PC-3 (cell line): ENCODE measurements around a stretch of chr2.

DNA sequence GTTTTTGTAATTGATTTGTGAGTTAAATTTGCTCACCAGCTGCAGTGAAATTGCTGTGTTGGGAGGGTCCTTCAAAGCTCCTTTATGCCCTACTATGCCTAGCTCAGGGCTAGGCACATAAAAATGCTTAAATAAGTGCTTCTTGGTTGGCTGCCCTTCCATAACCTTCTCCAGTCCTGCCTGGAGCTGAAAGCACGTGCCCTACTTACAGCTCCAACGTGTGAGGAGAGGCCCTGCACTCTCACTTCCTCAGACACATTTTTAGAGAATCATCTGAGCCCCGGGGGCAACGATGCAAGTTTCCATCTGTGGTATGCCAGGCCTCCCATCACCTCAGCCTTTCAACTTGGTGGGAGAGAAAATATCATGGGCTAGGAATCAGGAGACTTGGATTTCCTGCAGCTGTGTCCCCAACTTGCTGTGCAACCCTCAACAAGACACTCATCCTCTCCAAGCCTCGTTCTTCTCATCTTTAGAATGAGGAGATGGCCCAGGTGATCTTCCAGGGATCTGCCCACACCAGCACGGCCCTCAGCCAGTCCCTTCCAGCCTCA is 202.6 kb downstream of the BCL11A start:
- RAMPAGE, long total RNA: no peak

GRCh38 chr2:60479384-60479986 is 74.0 kb downstream of the BCL11A start:
- RAMPAGE, long total RNA: no peak

DNA sequence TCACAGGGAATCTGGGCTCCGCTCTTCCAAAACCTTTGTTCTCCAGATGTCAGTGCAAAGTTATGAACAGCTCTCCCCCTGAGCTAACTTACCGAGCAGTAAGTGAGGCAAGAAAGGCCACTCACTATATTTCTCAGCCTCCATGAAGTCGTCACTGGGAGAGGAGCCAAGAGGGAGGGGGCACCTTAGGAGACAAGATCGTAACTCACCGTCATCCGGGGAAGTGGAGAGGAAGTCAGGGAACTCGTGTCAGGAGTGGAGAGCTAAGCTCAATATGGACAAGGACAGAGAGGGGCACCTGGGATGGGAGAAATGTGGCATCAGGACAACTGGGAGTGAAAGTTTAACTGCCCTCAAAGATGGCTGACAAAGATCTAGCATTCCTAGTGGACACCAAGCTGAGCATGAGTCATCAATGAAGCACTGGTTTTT is 37.1 kb downstream of the BCL11A start:
- RAMPAGE, long total RNA: no peak

DNA sequence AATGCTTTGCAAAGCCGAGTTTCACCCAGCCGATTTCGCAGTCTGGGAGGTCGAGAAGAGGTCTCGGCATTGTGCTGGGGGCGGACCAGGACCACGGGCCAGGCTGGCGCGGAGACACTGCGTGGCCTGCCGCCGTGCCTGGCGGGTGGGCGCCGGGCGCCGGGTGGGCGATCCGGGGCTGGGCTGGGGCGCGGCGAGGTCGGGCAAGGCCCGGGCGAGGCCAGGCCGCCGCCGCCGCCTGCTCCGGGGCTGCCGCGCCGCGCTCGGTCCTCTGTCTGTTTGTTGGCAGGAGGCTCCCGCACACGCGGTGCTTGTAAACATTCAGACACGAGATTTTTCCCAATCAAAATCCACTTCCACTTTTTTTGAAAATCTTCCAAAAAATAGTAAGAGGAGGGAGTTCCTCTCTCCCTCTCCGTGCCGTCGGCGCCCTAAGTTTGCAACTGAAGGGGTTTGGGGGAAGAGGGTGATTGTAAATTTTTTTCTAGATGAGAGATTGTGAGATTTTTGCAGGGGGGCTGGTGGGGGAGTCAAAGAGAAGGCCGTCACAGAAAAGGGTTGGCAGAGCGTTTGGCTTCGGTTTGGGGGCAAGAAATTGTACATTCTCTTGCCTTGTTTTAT is 1.7 kb downstream of the BCL11A start:
- RAMPAGE, long total RNA: no peak

- RAMPAGE, long total RNA: no peak
These were observed 392 bp downstream of the BCL11A start for GRCh38 chr2:60553007-60553516.

DNA sequence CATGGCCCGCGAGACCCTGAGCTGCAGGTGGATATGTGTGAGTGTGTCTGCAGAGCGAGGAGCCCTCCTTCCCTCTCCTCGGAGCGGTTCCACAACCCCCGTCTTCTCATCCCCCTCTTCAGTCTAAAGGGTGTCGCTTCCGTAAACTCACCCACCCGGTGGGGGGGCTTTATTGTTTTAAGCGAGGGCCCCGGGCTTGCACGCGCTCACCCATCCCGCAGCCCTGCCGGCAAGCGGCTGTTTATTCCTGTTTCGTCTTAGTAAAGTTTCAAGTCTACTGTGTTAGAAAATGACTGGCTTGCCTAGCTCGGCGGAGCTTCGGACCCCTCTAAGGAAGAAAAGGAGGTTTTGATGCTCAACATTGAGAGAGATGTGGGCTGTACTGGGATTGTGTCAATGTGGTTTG is 2.0 kb upstream of the BCL11A start:
- RAMPAGE, long total RNA: no peak

GRCh38 chr2:60555815-60556201 is 2.4 kb upstream of the BCL11A start:
- RAMPAGE, long total RNA: no peak

DNA sequence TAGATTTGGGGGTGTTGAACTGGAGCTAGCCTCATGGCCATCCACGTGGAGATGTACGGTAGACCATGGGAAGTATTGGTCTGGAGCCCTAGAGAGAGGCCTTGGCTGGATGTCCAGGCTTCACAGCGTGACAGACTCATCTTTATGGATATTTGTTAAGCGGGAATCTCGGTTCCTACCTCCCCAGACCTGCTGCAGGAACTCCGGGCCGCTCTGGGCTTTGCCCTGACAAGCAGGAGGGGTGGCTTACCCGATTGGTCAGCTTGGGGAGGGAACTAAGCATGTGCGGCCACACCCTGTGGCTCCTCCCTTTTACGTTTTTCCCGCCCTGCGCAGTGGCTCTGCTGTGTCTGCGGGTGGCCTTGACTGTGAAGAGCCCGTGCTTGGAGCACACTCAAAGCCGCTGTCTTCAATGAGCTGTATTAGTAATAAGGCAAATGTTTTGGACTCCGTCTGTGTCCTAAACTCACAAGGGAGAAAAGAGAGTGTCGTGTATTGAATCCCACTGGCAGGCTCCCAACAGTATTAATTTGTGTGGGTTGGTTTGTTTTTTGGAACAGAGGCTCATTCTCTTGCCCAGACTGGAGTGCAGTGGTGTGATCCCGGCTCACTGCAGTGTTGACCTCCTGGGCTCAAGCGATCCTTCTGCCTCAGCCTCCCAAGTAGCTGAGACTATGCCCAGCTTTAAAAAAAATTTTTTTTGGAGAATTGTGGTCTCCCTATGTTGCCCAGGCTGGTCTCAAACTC is 52.4 kb downstream of the PAPOLG start:
- RAMPAGE, long total RNA: no peak

- RAMPAGE, long total RNA: no peak
These were observed 1.8 kb downstream of the REL start for GRCh38 chr2:60882756-60884043.

DNA sequence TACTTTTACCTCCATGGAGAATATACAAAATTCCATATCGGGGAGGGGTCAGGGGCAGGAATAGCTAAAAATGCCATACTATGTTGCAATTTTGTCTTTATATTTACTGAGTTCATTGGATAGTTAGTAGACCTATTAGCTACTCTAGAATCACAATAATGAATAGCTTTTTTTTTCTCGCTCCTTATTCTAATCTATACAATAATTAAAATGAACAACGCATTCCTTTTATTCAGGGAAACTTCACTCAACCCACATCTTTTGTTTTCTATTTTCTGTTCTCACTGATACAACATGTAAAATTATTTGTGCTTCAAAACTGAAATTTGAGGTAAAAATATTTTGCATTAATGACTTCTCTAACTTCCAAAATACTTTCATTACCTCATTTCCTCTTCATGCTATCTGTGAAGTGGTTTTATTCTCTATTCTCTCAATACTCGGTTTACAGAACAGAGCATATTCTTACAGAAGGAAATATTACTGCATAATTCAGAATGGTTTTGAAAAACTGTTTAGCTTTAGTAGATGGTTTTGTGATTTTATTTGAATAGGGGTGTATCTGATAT is 51.2 kb upstream of the PEX13 start:
- RAMPAGE, long total RNA: no peak

- RAMPAGE, long total RNA: no peak
These were observed 18.0 kb upstream of the PUS10 start for GRCh38 chr2:61036055-61036472.

DNA sequence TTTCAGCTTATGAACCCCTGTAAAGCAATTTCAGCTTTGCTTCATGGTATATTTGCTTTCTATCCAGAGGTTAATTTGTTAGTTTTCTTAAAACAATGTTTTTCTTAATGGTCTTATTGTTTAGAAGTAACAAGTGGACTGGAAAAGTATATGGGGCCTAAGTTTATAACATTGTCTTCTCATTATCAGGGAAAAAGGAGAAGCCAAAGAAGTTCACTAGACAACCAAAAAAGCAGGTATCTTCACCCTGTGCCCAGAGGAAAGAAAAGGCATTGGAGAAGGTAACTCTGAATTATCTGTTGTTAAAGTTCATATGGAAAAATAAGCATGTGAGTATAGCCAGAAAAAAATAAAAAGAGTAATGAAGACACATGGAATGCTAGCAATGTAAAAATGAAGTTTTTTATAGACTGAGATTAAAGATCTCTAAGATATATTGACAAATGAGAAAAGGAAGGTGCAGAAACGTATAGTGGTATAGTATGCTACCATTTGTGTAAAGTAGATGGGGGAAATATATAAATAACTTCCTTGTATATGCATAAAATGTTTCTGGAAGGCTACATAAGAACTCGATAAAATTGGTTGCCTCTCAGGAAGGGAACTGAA is 46.1 kb upstream of the C2orf74 start:
- RAMPAGE, long total RNA: no peak

- RAMPAGE, long total RNA: no peak
These were observed 15.0 kb downstream of the C2orf74 start for GRCh38 chr2:61176764-61177599.

DNA sequence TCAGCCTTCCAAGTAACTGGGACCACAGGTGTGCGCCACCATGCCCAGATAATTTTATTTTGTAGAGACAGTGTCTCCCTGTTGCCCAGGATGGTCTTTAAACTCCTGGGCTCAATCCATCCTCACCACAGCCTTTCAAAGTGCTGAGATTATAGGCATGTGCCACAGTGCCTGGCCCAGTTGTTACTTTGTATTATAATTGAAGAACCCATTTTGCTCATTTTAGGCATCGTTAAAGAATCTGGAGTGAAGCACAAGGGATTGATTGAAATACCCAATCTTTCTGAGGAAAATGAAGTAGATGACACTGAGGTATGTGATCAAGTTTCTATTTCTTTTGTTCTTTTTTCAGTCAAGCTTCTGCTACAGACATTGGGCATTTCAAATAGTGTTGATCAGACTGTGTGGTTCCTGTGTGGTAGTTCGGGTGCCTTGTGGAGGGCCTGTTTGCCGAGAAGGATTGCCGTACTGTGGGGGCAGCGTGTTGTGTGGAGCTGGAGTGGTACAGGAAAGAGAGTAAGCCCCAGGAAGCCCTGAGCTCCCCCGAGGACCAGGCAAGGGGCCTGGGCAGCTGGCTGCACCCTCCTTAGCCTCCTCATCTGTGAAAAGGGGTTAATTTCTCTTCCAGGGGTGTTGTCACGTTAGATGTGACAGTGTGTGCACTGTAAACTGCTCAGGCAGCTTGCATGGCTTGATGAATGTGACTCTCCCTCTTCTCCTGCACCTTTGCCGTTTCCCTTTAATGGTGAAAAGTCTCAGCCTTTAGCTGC is 19.3 kb downstream of the C2orf74 start:
- RAMPAGE, long total RNA: no peak

DNA sequence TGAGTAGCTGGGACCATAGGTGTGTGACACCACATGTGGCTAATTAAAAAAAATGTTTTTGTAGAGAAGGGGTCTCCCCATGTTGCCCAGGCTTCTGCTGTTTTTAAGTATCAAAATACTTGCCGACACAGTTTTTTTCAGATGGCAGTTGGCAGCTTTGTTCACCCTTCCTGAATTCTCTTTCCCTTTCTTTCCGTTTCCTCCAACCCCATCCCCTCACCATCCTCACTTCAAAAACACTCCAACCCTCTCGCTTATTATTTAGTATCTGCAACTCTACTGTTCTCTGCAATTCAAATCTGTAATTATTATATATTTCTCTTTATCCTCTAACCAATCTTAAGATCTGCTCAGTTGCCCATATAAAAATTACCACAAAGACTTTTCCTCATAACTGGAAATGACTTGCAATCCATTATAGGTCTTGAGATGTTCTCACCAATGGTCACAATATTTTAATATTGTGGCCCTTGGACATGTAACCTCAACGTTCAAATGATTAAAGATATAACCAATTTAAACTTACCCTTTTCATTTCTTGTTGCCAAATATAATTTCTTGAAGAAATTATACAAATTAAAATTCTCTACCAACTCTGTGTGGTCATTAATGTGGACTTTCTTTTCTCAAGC is 38.3 kb downstream of the C2orf74 start:
- RAMPAGE, long total RNA: no peak

DNA sequence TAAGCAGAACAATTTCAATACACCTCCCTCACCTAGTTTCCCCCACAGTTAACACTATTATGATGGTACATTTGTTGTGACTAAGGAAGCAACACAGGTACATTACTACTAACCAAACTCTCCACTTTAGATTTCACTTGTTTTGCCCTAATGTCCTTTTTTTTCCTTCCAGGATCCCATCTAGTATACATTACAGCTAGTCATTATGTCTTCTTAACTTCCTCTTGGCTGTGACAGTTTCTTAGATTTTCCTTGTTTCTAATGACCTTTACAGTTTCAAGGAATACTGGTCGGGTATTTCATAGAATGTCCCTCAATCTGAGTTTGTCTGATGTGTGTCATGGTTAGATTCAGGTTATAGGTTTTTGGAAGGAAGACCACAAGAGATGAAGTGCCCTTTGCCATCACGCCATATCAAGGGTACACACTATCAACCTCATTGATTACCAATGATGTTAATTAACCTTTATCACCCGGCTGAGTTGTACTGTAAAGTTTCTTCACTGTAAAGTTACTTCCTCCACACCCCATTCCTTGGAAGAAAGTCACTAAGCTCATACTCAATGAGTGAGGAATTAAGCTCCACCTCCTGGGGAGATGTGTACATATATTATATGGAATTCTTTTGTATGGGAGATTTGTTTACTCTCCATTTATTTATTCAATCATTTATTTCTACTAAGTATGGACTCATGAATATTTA is 56.6 kb downstream of the C2orf74 start:
- RAMPAGE, long total RNA: no peak

DNA sequence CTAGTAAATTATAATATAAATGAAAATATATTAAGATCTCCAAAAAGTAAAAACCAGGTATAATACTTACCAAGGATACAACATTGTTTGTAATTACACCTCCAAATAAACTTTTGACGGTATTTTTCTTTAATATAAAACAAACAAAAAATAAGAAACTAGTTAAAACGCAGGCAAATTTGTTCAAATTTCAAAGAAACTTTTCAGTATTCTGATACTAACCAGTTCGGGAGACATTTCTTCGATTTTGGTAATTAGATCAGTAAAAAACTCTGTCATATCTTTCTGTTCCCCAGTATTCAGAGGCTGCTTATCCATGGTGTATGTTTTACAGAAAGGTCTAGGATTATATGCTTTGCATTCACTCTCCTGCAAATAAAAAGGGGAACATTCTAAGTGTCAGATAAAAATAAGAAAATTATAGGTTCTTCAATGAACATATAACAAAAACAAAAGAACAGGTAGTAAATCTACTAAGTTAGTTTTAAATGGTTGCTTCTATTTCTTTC is 95.0 kb downstream of the C2orf74 start:
- RAMPAGE, long total RNA: no peak

DNA sequence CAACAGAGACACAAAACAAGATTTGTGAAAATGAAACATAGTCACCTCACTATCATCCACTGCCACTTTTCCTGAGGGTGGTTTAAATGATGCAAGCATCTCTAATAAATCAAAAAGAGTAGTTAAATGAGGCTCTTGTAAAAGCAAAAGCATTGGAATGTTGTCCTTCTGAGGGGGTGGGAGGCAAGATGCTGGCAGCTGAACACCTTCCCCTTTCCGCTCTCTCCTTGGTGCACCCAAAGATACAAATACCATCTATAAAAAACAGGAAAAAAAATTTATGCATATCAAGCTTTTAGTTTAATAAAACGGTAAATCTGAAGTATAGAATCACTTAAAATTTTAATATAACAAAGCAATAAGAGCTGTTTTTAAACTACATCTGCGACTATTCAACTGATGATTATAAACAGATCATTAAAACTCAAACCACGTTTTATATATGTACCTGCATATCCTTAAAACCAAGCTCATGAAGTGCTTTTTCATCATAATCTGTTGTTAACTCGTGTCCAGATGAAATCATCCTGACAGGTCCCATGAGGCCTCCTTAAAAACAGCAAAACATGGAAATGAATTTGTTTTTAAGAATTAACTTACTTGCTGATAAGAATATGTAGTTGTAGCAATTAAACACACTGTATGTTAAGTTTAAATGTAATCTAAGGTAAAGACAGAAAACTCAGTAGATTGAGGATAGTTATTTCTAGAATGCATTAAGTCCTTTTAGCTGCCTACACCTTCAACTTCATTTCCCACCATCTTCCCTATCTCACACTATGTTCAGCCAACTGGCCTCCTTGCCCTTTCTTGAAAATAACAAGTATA is 139.1 kb downstream of the C2orf74 start:
- RAMPAGE, long total RNA: no peak

DNA sequence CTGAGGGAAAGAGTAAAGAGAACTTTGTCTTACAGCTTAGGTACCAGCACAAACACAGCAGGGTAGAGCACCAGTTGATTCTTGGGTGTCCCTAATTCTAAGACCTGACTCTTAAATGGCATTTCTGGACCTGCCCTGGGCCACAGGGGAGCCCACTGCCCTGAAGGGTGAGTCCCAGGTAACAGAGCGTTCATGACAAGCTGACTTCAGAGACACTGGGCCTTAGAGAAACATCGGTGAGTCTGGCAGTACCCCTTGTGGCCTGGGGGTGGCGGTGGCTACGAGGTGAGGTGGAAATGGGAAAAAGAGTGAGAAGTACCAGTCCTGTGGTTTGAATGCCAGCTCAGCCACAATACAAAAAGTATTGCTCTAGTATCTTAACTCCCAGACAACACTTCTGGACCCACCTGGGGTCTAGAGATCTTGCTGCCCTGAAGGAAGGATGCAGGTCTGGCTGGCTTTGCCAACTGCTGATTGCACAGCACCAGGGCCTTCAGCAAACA is 44.6 kb downstream of the USP34 start:
- RAMPAGE, long total RNA: no peak

GRCh38 chr2:61793482-61793709 is 60.5 kb downstream of the FAM161A start:
- RAMPAGE, long total RNA: no peak